A549 (cell line): ENCODE measurements around a stretch of chr1.

GRCh38 chr1:230422564-230423086 lies 3.5 kb downstream of the PGBD5 start:
- PRO-cap: no peak
CAGE:
- cytosol, long polyA plus RNA: no peak
- long polyA plus RNA: no peak
- nucleus, long polyA plus RNA: no peak

DNA sequence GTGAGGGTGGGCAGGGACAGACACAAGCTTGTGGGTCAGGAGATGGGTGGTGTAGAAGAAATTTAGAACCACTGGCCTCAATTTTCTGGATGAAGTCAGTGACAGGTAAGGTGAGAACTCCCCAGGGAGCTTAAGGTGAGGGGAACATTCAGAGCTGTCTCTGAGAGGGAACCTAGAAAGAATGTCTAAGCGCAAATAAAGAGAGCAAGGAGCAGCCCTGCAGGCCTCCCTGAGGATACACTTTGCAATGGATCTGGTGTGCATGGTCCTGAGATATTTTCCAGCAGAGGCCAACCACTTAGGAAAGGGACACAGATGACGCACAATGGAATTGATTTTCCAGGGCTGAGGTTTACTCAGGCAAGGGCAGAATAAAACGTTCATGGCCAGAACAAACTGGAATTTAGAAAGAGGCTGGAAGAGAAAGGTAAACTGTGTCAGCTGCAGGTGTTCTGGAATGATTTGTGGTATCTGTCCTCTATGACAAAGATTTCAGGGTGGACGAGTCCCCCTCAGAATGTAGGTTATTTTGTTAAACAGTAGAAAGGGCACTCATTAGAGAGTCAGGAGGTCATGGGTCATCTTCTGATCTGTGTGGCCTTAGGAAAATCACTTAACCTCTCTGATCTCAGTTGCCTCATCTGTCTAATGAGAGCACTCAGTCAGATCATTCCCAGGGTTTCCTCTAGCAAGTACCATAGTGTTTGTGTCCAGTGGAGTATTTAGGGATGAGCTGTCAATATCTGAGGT lies 61.7 kb upstream of the PGBD5 start:
- PRO-cap: no peak
CAGE:
- cytosol, long polyA plus RNA: no peak
- long polyA plus RNA: no peak
- nucleus, long polyA plus RNA: no peak

DNA sequence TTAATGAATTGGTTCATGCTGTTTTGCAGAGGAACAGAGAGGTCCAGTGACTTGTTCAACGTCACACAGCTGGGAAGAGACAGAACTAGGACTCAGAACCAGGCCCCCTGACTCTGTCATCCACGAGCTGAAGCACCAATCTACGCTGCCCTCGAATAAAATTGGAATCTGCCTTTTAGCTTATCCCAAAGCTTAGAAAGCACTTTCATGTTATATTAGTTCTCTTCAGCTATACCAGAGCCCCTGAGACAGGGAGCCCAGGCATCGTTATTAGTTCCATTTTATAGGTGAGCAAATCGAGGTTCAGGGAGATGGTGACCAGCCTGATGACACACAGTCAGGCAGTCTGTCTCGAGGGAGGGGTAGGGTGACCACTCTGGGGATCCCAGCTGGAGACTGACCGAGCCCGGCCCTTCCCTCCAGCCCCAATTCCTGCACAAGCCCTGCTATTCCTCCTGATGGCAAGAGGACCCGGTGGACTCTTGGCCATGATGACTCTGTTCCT lies 569 bp downstream of the AGT start:
- PRO-cap: no peak
CAGE:
- cytosol, long polyA plus RNA: no peak
- long polyA plus RNA: no peak
- nucleus, long polyA plus RNA: no peak

DNA sequence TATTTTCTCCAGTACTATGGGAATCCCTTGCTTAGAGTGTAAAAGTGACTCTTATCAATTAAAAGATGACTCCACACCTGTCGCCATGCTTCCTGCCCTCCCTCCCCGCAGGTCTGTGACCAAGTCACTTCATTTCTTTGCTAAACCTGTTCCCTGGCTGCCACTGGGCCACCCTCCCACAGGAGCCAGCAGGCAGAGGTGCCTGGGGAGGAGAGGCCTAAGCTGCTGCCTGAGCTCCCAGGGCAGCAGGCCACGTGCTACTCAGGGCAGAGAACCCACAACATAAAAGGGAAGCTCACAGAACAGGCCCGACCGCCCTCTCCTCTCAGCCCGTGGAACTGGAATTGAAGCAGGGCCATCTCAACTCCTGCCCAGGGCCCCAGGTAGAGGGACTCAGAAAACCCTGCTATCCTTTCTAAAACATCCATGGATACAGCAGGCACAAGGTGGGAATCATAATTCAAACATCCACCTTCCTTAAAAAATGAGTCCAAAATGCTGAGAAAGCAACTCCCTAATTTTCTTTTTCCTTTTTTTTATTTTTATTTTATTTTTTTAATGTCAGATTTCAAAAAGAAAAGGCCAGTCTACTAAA lies 4.8 kb downstream of the C1orf198 start:
- PRO-cap: bidirectional peak, plus-strand start at position 195 of the sequence, minus-strand start at position 117 of the sequence
CAGE:
- cytosol, long polyA plus RNA: no peak
- long polyA plus RNA: no peak
- nucleus, long polyA plus RNA: no peak

DNA sequence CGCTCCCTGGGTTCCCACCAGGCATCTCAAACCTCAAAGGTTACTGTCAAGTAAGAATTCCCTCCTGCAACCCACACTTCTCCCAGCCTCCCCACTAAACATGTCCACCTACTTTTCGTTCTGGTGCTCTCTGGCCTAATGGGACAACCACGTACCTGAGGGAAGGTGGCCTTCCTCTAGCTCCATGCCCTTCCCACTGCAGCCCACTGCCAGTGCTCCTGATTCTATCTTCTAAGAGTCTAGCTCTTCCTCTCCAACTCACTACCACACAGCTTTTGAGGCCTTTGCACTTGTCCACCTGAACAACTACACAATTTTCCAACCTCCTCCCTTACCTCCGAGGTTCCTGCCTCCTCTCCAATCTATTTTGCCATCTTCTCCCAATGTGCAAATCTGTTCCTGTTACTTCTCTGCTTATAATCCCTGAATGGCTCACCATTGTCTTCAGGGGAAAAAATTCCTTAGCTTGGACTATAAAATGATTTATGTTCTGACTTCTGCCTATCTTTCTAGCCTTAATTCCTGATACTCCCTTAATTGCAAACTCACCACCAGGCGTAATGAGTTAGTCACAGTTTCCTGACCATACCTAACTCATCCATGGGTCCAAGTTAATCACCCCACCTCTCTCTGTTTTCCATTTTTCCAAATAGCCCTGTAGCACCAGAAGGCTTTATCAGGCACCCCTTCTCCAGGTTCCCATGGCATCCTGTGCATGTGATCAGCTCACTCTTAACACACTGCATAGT lies 53.9 kb upstream of the C1orf198 start:
- PRO-cap: no peak
CAGE:
- cytosol, long polyA plus RNA: no peak
- long polyA plus RNA: no peak
- nucleus, long polyA plus RNA: no peak

DNA sequence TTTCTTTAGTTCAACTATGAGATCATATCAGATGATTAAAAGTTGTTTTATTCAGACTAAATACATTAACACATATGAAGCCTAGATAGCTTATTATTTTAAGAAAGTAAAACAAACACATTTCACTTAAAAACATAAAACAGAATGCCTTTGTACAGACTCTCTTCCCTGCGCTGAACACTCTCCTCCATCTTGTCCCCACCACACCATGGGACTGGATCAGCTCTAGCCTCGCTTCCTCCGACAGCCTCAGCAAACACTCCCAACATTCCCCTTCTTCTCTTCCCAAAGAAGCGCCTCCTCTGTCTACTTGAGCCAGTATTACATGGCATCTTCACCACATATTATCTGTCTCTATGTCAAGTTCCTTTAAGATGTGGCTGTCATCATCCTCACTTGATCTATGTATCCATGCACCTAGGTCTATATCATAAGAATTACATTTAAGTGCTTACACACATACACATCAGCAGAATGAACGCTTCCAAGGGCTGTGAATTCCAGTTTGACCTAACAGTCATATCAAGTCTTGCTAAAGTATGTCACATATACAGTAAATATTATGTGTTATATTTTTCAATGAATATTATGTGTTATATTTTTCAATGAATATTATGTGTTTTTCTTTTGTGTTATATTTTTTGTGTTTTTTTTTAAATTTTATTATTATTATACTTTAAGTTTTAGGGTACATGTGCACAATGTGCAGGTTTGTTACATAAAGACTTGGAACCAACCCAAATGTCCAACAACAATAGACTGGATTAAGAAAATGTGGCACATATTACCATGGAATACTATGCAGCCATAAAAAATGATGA lies 35.9 kb downstream of the TTC13 start:
- PRO-cap: no peak
CAGE:
- cytosol, long polyA plus RNA: no peak
- long polyA plus RNA: no peak
- nucleus, long polyA plus RNA: no peak

DNA sequence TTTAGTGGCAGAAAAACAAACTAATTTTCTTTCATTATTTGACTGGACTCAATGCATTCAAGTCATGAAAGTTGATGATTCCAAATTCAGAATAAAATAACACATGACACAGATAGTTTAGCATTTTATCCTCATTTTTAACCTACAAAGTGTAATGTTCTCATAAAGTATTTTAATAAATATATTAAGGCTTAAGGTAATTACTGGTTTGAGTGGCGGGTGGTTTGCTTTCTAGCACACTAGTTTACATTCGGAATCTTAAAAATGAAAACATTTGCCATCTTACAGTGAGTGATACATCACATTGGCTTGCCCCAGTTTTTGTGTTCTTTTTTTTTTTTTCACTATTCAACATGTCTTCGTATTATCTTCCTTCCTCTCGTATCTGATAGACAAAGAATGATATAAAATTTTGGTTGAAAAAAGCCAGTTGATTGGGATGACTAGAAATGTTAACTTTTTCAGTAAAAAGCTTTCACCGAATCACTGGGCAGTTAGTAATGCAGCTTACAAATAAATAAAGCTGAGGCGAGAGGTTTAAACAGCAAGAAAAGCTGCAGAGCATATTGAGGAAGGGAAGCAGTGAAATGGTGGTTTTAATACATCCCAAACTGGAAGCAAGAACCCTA lies 21.1 kb downstream of the FAM89A start:
- PRO-cap: no peak
CAGE:
- cytosol, long polyA plus RNA: no peak
- long polyA plus RNA: no peak
- nucleus, long polyA plus RNA: no peak

DNA sequence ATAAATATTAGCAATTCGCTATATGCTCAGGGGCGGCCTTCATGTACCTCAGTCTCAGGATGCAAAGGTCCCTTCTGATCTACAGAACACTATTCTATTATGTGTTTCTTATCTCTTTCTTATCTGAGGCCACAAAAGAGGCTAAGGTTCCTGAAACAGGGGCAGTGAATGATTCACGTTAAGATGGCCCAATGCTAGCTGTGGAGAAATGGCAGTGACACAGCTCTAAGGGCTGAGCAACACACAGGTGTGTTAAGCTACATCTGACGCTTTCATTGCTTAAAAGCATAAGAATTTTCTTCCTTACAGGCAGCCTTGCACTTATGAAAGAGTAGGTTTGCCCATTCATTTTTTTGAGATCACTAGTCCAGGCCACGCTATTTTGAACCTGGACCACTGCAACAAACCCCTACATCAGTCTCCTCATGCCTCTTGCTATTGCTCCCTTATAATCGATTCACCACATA lies 6.8 kb downstream of the C1orf131 start:
- PRO-cap: no peak
CAGE:
- cytosol, long polyA plus RNA: no peak
- long polyA plus RNA: no peak
- nucleus, long polyA plus RNA: no peak

DNA sequence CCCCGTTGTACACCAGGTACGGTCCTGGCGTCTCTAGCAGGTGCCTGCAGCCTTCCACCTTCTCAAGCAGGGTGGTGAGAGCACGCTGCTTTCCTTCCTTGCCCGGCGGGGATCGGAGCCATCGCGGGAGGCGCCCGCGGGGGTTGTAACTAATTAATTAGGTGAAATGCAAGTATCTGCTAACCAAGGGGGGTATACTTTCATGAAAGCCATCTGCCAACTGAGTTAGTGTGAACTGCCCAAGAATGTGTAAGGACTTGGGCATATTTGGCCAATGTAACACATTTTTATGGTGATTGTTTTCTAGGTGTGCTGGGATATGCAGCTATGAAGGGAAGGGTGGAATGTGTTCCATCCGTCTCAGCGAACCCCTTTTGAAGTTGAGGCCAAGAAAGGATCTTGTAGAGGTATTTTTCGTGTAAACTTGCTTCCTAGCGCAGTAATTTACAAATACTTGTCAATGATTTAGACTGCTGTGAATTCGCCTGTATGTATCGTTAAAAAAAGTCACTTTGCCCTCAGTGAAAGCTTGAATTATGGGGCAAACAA lies 1.4 kb downstream of the SPRTN start:
- PRO-cap: no peak
CAGE:
- cytosol, long polyA plus RNA: no peak
- long polyA plus RNA: no peak
- nucleus, long polyA plus RNA: no peak

DNA sequence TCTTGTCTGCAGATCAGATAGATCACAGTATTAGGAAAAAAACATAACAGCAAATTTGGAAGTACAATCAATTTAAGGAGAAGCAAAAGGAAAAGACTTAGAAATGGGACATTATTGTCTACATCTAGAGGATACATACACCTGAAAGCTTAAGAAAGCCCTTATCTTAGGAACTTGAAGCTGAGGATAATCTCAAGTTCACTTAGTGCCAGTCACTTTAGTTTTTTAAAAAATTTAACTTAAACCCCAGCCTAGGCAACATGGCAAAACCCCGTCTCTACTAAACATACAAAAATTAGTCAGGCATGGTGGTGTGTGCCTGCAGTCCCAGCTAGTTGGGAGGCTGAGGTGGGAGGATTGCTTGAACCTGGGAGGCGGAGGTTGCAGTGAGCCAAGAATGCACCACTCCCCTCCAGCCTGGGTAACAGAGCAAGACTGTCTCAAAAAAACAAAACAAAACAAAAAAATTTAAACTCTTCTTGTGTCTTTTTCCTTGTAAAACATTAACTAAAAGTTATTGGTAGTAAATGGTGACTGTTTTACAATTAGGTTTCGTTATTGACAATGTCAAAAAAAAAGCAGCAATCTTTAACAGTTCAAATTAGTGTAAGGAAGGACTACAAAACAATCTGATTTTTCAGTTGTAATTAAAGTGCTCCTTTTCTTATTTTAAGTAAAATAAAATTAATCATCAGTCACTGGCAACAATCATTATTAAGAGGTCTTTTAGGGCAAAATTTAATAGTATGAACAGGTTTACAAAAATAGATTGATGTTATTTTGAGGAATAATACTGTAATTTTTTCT lies 27.3 kb downstream of the SPRTN start:
- PRO-cap: no peak
CAGE:
- cytosol, long polyA plus RNA: no peak
- long polyA plus RNA: no peak
- nucleus, long polyA plus RNA: no peak

DNA sequence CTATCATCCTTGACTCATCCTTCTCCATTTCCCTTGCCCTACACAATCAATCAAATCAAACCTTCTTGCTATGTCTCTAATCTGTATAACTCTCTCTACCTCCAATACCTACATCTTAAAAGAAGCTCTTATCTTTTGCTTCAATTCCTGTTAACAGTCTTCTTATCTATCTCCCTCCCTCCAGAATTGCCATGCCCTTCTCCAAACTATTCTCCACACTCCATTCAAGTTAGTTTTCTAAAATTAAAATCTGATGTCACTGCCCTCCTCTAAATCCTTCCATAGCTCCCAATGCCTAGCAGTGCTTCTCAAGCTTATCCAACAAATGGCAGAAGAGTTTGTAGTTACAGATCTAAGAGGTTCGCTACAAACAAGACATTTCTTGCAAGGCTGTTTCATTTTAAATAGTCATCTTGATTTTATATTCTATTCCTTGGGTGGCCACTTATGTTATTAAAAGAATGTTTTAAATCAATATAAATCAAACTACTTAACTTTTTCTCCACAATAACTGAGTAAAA lies 25.2 kb downstream of the EGLN1 start:
- PRO-cap: no peak
CAGE:
- cytosol, long polyA plus RNA: no peak
- long polyA plus RNA: no peak
- nucleus, long polyA plus RNA: no peak

- PRO-cap: no peak
CAGE:
- cytosol, long polyA plus RNA: no peak
- long polyA plus RNA: no peak
- nucleus, long polyA plus RNA: no peak
Measured at GRCh38 chr1:231421347-231422102, 562 bp downstream of the EGLN1 start.

GRCh38 chr1:231843082-231843597 lies 216.6 kb downstream of the DISC1 start:
- PRO-cap: no peak
CAGE:
- cytosol, long polyA plus RNA: no peak
- long polyA plus RNA: no peak
- nucleus, long polyA plus RNA: no peak

GRCh38 chr1:232118304-232118789 lies 491.8 kb downstream of the DISC1 start:
- PRO-cap: no peak
CAGE:
- cytosol, long polyA plus RNA: no peak
- long polyA plus RNA: no peak
- nucleus, long polyA plus RNA: no peak

DNA sequence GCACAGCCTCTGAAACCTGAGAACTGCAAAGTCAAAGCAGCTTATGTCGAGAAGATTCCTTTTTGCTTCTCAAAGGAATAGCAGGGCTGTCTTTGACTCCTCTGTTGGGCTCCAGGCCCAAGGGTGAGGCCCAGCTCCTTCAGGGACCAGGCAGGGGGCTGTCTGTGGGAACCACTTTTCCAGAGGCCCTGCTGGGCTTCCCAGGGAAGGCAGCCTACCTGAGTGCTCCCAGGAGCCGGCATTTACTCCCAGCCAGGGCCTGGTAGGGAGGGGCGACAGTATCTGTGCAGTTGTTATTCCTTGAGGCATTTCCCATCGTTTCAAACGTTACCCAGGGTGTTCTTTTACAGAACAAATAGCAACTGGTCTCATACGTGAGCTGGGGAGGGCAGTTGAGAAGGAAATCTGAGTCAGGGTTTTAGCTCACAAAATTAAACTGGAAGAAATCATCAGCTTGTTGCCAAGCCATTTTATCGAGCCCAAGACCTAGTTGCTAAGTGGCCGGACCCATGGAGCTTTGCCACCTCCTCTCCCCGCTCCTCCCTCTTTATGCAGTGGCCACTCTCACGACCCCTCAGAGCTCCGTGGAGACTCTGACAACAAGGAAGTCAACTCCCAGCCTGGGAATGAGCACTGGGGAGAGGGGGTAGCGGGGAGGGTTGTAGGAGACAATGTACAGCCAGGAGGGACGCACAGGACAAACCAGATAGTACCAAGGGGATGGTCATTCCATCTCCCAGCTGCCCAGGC lies 251.1 kb downstream of the SIPA1L2 start:
- PRO-cap: no peak
CAGE:
- cytosol, long polyA plus RNA: no peak
- long polyA plus RNA: no peak
- nucleus, long polyA plus RNA: no peak

GRCh38 chr1:232473259-232473550 lies 156.7 kb downstream of the SIPA1L2 start:
- PRO-cap: no peak
CAGE:
- cytosol, long polyA plus RNA: no peak
- long polyA plus RNA: no peak
- nucleus, long polyA plus RNA: no peak

- PRO-cap: no peak
CAGE:
- cytosol, long polyA plus RNA: no peak
- long polyA plus RNA: no peak
- nucleus, long polyA plus RNA: no peak
Measured at GRCh38 chr1:232513826-232514449, 116.0 kb downstream of the SIPA1L2 start.

DNA sequence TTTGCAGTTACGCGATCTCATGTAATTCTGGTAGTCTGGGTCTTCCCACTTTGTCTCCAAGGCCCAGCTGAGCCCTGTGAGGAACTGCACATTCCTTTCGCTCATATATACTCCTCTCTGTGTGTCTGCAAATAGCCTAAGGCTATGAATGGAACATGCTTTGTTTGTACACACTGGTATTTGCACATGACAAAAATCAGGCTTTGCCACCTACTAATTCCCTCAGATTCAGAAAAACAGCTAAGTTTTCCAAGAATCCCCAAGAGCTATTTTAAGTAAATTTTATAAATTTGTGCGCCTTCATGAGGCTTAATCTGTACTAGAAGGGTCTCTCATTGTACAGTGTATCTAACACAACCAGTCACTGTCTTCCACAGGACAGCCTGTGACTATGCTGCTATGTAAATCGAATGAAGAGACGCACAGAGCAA lies 87.2 kb downstream of the SIPA1L2 start:
- PRO-cap: no peak
CAGE:
- cytosol, long polyA plus RNA: no peak
- long polyA plus RNA: no peak
- nucleus, long polyA plus RNA: no peak

DNA sequence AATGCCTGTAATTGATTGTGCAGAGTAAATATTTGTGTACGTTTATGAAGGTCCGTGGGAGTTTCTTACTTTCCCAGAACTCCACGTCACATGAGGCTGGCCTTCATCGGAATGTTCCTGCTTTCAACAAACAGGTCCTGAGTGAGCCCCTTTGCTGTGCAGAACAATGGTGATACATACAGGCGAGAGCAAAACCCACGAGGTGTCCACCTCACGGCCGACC lies 2.6 kb upstream of the SIPA1L2 start:
- PRO-cap: no peak
CAGE:
- cytosol, long polyA plus RNA: no peak
- long polyA plus RNA: no peak
- nucleus, long polyA plus RNA: no peak

GRCh38 chr1:232633930-232634669 lies 4.2 kb upstream of the SIPA1L2 start:
- PRO-cap: no peak
CAGE:
- cytosol, long polyA plus RNA: no peak
- long polyA plus RNA: no peak
- nucleus, long polyA plus RNA: no peak